Jurkat, Clone E6-1 (cell line): ENCODE data around the gene ERMP1.

DNA sequence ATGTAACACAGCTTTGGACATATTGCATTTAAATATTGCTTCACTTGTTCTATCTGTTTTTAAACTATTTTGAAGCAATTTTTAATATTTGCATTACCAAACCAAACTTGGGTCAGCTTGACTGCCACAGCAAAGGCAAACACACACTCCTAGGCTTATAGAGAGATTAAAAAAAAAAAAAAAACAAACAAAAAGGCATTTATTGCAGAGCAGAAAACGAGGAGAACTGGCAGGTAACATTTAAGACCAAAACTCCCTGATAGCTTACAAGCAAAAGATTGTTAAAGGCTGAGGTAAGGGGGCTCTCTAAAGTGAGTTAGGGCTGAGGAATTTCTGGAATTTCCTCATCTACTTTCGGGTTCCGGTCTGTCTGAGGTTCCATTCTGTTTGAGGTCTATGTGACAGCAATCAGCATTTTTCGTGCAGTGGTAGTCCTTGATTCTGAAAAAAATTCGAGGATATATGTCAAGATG, 35.5 kb downstream of the RLN2 start:
- RRBS, result no CpG with 5 or more reads among the region's 5 CpGs

DNA sequence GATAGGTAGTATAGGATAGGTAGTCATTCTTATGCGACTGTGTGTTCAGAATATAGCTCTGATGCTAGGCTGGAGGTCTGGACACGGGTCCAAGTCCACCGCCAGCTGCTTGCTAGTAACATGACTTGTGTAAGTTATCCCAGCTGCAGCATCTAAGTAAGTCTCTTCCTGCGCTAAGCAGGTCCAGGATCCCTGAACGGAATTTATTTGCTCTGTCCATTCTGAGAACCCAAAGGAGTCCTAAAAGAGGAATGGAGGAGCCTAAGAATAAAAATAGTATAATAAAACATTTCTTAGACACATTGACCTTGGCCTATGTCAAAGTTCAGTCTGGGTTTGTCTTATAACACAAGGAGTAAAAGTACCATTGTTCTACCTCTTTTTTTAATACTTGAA, 508 bp downstream of the CD274 start:
- RRBS, result no CpG with 5 or more reads among the region's 5 CpGs

- RRBS, result no CpG with 5 or more reads among the region's 1 CpG
These were observed 42.7 kb upstream of the RIC1 start for GRCh38 chr9:5586168-5586646.

GRCh38 chr9:5832732-5833321, at the start of gene ERMP1:
Gene ERMP1 (minus strand): TSS chr9:5833117.
- RRBS, result 2% methylated on average over 16 of the region's 68 CpGs

DNA sequence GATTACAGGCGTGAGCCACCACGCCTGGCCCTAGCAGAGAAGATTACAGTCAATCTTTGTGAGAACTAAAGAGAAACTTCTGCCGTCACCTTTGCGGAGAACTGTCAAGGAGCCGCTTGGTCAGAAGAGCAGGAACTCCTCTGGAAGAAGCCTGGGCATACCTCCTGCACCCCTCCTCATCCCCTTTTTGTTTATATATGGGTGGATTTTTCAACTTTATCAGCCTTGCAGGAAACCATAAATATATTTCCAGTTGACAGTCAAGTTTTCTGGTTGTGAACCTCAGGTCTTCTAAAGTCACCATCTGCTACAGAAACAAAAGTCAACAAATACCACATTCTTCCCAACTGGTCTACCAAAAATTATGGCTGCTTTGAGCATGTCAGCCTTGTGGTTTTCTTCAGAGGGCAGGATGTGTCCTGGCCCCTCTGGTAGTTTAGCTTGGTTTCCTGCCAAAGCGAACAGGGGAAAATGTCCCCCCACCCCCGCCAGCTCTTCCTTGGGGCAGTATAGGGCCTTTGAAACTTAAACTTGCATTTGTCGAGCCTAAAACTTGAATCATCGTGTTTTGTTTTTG, 11.7 kb upstream of the ERMP1 start:
- RRBS, result no CpG with 5 or more reads among the region's 9 CpGs

- RRBS, result 3% methylated on average over 36 of the region's 103 CpGs
These were observed 793 bp downstream of the KIAA2026 start for GRCh38 chr9:6007199-6008179.

DNA sequence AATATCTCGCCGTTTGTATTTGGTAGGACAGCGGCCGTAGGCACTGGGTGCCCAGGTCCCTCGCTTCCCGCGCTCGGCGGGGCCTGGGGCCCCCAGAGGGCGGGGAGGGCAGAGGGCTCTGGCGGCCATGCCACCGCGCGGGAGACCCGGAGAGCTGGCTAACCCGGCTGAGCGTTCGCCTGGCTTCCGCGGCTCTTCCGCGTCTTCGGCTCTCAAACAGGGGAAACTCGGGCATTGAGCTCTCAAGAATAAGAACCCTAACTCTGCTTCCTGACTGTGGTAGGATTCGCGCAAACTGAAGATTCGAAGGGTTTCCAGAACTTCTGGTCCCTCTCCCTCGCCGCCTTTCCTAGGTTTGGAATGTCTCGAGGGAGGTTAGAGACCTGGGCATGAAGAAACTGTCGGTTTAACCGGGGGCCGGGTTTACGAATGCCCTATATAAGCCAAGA, 915 bp downstream of the UHRF2 start:
- RRBS, result no CpG with 5 or more reads among the region's 34 CpGs

DNA sequence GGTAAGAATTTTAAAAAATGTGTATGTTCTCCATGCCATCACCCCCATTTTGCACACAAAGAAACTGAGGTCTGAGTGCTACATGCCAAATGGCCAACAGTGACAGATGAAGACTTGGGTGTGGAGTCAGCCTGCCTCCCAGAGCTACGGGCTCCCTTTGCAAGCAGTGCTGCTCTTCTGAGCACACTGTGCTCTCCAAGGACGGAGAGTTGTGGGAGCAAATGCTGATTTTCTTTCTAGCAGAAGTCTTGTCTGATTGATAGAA, 78.8 kb downstream of the GLDC start:
- RRBS, result no CpG with 5 or more reads among the region's 2 CpGs

- RRBS, result no CpG with 5 or more reads among the region's 5 CpGs
These were observed 415.7 kb downstream of the KDM4C start for GRCh38 chr9:7173217-7174095.

DNA sequence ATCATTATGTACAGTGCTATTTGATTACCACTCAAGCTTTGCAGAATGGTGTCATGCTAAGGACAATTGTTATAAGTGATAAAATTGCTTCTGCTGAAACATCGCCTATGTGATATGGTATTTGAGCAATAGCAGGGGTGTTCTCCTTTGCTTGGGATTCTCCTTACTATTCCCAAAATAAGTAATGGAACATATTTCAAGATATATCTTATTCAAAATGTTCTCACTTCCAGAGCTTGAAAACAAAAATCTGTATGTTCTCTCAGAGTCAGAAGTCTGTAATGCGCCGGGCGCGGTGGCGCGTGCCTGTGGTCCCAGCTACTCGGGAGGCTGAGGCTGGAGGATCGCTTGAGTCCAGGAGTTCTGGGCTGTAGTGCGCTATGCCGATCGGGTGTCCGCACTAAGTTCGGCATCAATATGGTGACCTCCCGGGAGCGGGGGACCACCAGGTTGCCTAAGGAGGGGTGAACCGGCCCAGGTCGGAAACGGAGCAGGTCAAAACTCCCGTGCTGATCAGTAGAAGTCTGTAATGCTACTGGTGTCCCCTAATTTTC, 1171.0 kb downstream of the PTPRD start:
- RRBS, result no CpG with 5 or more reads among the region's 20 CpGs

- RRBS, result no CpG with 5 or more reads among the region's 3 CpGs
These were observed 157.8 kb downstream of the MPDZ start for GRCh38 chr9:13121555-13122284.

DNA sequence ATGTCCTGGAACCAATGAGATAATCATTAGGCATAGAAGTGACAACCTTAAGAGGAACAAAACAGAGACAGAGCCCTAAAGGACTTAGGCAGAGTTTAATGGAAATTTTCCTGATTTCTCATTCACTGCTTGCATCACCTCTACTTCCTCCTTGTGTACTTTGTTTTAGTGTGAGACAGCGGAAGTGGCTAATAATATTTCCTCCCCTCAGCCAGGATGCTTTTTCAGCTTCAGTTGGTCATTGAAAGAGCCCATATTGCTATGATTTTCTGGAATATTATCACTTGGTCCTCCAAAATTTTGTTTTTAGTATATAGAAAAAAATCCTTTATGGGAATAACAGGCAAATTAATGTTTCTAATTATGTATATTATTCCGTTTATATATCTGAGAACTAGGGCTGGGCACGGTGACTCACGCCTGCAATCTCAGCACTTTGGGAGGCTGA, 153.5 kb upstream of the MPDZ start:
- RRBS, result no CpG with 5 or more reads among the region's 4 CpGs

GRCh38 chr9:13443231-13443671, 163.8 kb upstream of the MPDZ start:
- RRBS, result no CpG with 5 or more reads among the region's 9 CpGs

- RRBS, result no CpG with 5 or more reads among the region's 8 CpGs
These were observed 166.7 kb upstream of the MPDZ start for GRCh38 chr9:13446010-13446780.

GRCh38 chr9:13652370-13652665, 372.8 kb upstream of the MPDZ start:
- RRBS, result no CpG with 5 or more reads among the region's 4 CpGs

DNA sequence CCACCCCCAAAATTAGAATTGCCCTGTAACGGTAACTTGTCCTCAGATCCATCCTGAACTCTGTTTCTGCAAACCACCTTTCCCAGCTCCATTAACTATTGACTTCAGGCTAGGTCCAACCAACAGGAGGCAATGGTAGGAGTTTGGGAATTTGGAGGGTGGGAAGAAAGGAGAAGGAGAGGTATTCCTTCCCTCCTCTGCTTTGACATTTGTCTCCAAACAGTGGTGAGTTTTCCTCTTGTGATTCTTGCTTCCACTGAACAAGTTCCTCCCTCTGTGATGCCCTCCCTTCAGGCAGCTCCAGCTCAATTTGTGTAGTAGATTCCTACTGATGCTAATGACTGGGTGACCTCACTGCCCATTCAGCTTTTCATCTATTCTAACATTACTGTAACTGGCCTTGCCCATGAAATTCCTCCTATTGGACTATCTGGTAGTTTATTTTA, 121.5 kb downstream of the NFIB start:
- RRBS, result no CpG with 5 or more reads among the region's 1 CpG

- RRBS, result no CpG with 5 or more reads among the region's 11 CpGs
These were observed 13.7 kb downstream of the NFIB start for GRCh38 chr9:14299999-14300784.

DNA sequence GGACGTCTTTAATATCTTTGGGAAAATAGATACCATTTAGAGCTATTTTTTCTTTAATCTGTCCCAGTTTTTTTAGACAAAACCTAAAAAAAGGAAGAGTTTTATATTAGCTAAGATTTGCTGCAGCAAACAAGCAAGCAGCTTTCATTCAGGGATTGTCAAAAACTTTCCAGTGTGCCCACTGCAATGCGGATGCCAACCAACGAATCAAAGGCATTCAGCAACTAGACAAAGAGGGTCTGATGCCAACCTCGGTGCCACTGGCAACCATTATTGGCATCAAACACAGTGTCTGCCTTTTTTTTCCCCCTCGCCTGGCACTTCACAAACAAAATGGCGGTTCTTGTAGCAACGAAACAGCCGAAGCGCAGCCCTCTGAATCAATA, 10.5 kb downstream of the NFIB start:
- RRBS, result no CpG with 5 or more reads among the region's 9 CpGs